Epidermal melanocyte (primary cell): ENCODE measurements around a stretch of chr12.

- RRBS: no CpG with 5 or more reads among the region's 2 CpGs
These were observed 26.1 kb downstream of the LEMD3 start for GRCh38 chr12:65195371-65195964.

- RRBS: no CpG with 5 or more reads among the region's 8 CpGs
These were observed 49.1 kb downstream of the MSRB3 start for GRCh38 chr12:65327476-65328112.

DNA sequence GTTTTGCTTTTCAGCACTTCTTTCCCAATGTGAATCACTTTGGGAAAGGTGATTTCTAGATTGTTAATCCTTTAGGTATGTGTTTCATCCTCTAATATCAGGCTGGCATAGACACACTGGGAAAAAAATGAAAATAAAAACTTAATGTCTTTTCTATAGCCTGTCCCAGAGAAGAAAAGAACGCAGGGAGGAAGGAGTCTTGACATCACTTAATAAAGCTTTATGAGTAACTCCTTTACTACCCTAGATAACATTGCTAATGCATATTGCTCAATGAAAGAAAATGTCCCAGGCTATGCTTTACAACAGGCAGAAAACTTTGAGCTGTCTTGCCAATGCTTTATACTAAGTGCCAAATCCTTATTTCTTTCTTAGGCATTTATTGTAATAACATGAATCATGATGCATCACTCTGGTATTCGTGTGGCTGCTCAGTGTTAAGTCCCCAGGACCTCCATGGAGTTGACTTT, 258.2 kb downstream of the MSRB3 start:
- RRBS: no CpG with 5 or more reads among the region's 2 CpGs

- RRBS: no CpG with 5 or more reads among the region's 19 CpGs
These were observed 651 bp downstream of the LLPH start for GRCh38 chr12:66129750-66130447.

DNA sequence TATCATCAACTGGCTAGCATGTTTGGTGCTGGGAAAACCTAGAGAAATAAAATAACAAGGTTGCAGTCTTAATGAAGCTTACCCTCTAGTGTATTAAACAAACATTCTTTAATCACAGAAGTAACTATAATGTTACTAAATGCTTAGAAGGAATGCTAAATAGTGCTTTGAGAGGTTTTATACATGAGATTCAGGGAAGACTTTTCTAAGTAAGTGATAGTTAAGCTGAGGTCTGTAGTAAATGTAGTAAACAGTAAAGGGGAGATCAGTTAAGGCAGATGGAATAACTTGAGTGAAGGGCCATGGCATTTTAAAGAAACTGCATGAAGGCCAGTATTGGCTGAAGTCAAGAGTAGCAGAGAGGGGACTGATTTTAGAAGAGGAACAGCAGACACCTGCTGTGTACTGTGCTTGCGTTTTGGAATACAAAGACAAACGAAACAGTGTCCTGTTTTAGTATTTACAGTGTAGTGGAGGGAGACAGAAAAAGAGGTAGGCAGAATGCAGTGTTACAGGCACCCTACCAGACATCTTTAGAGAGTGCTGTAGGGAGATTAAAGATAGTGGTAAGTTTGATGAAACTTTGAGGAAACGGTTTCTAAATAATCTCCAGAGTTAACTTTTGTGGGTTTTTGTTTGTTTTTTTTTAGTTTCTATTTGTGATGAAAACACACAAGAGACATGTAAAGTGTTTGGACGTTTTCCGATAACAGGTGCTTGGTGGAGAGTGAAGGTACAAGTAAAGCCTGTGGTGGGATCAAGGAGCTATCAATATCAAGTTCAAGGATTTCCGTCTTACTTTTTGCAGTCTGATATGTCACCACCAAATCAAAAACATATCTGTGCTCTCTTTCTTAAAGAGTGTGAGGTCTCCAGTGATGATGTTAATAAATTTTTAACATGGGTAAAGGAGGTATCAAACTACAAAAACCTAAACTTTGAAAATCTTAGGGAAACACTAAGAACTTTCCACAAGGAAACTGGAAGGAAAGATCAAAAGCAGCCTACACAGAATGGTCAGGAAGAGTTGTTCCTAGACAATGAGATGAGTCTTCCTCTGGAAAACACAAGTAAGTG, 2.1 kb downstream of the HELB start:
- RRBS: no CpG with 5 or more reads among the region's 6 CpGs

DNA sequence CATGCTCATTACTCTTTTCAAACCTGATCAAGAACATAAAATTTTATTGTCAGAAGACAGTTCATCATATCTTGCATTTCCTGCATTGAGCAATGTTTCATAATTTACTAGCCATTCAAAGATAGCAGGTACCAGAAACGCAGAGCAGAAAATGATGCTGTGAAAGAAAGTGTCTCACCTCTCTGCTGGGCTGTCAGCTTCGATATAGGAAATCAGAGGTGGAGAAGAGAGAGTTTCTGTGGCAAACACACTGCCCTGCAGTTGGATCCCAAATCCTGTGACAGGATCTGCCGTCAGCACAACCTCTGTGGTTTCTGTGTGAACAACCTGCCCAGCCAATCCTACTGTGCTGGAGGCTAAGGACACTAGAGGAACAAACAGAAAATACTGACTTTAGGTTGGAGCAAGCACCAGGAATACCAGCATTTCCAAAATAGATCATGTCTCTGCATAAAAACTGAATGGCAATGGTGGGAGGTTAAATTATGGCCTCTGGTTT, 142.9 kb downstream of the HELB start:
- RRBS: no CpG with 5 or more reads among the region's 3 CpGs

- RRBS: no CpG with 5 or more reads among the region's 1 CpG
These were observed 230.3 kb upstream of the GRIP1 start for GRCh38 chr12:66909223-66909613.

- RRBS: no CpG with 5 or more reads among the region's 2 CpGs
These were observed 250.7 kb upstream of the GRIP1 start for GRCh38 chr12:66929526-66930061.

- RRBS: no CpG with 5 or more reads among the region's 4 CpGs
These were observed 108 bp upstream of the CAND1 start for GRCh38 chr12:67269199-67269301.

DNA sequence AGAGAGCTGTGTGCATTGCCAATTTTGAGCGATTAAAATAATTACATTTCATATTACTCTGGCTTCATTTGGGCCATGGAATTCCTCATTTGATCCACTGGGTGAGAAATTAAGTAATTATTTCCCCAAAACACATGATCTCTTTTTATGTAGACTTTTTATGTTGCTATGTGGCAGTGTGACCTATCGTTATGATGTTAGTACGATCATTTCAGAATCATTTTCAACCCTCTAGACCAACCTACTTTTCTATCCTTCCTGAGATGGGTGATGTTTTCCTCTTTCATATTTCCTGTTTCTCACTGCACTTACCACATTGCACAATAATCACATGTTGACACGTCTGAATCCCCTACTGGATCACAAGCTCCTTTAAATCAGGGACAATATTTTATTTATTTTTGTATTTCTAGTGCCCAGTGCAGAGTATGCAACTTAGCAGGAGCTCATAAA, 69.7 kb upstream of the DYRK2 start:
- RRBS: no CpG with 5 or more reads among the region's 4 CpGs

DNA sequence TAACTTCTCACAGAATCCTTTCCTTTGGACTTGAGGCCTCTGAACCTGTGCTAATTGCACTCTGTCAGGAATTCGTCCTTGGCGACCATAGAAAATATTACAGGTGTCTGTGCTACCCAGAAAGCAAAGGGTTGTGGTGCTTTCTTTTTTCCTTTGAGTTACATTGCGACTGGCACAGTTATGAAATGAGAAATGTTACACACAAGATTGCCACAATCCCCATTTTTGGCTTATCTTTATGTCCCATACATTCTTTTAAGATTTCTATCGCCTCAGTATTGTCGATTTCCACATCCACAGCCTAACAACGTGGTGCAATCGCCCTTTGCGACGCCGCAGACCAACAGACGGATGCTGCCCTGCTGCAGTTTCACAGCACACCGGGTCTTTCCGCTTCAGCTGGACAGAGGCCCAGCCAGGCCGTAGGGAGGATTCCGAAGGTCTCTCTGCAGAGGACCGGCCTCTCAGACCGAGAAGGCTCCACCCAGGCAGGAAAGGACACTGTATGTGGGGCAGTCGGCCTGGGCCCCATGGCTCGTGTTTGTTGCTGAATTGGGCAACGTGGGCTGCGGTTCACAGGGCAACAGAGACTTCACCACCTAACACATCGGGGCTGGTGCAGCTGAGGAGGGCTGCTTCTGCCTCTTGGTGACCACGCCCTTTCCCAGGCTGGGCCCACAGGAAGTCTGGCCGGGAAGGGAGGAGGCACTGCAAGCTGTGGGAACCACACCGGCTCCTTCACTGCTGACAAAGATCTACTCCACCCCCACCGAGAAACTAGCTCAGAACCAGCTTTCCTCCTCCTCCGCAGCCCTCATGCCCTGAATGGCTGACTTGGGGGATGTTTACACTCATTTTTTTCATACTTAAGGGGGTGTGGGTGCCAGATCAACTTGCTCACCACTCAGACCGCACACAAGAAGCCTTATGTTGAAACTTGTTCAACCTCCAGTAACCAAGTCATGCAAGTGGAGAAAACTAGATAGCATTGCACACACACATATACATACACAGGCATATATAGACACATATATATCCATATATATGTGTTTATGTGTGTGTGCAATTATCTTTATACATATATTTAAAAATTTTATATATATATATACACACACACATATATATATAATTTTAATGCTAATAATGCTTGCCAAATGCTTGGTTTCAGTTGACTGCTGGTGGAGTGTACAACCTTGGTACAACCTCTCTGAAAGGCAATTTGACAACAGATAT, 33.0 kb upstream of the MDM1 start:
- RRBS: 10% methylated on average over 4 of the region's 28 CpGs

- RRBS: no CpG with 5 or more reads among the region's 5 CpGs
These were observed 74.0 kb upstream of the MDM1 start for GRCh38 chr12:68406017-68406648.

DNA sequence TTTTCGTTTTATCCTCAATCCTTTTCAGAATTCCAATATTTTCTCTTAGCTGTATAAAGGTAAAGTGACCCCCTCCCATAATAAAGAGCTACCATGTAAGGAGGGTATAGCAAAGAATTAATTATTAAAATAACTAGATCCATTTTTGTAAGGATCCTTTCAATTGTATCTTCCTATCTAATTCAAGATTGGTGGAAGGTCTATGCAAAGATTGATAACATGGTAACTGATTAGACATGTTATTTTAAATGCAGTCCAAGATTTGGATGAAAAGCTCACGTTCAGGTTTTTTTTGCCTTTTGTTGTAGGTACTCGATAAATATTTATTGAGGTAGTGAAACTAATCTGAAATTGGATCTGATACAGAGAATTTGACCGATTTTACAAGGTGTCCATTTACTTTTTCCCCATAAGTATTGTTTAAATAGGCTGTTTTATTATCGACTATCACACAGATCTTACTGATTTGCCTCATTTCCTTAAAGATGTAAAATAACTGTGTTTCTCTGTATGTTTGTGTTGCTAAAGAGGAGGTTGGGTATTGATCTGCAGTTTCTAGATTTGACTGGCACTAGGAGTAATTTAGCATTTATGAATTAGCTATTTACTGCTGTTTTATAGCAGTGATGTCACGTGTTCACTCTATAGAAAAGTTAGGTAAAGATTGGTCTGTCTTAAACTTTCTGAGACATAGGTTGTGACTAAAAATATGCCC, 3.3 kb downstream of the RAP1B start:
- RRBS: no CpG with 5 or more reads among the region's 6 CpGs

DNA sequence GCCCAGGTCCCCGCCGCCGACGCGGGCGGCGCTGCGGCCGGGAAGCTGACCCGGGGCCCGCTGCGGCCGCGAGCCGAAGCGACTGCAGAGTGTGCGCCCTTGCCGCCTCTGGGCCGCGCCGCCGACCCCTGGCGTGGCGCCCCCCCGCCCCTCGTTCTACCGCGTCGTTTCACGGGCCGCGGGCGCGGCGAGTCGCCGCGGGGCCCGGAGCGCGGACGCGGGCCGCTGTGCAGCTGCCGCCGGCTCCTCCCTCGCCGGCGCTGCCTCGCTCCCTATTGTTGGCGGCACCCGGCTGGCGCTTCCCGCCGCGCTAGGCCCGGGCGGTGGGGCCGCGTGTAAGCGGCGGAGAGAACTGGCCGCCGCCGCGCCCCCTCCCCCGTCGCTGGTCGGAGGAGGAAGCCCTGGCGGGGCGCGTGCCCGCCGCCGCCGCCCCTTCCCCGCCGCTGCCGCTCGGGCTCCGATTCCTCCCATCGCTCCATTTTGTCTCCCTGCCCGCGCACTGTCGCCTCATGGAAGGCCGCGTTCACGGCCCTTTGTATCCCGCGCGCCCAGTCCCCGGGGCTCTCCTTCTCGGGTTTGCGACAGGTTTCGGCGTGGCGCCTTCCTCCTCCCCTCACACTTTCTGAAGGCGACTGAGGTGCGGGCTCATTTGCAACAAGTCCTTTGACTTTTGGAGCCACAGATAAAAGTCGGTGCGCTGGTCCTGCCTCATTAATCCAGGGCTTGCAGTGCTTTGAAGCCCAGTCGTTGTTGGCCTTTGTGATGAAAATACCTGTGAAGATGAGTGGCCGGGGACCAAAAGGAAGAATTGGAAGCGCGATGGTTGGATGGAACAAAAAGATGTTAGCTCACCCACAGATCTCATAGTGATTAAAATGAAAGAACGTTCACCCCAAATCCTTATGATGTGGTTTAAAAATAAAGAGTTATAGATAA, 616 bp downstream of the CPSF6 start:
- RRBS: 3% methylated on average over 8 of the region's 106 CpGs

GRCh38 chr12:69515277-69515598, 45.0 kb downstream of the FRS2 start:
- RRBS: no CpG with 5 or more reads among the region's 3 CpGs

GRCh38 chr12:69778624-69779148, 40.0 kb downstream of the RAB3IP start:
- RRBS: no CpG with 5 or more reads among the region's 18 CpGs

DNA sequence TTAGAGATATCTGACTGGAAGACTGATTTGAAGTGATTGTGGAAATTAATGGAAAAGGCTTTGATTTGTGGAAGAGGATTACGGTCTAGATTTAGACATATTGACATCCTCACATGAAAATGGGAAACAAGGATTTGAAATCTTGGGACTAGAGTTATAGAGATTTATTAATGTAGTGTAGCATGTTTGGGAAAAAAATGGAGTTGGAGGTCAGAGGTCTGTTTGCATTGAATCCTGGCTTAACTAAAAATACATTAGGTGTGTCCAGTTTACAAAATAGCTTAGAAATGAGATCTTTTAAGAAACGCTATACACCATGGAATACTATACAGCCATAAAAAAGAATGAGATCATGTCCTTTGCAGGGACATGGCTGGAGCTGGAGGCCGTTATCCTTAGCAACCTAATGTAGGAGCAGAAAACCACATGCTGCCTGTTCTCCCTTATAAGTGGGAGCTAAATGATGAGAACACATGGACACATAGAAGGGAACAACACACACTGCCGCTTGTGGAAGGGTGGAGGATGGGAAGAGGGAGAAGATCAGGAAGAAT, 14.2 kb upstream of the MYRFL start:
- RRBS: no CpG with 5 or more reads among the region's 4 CpGs

DNA sequence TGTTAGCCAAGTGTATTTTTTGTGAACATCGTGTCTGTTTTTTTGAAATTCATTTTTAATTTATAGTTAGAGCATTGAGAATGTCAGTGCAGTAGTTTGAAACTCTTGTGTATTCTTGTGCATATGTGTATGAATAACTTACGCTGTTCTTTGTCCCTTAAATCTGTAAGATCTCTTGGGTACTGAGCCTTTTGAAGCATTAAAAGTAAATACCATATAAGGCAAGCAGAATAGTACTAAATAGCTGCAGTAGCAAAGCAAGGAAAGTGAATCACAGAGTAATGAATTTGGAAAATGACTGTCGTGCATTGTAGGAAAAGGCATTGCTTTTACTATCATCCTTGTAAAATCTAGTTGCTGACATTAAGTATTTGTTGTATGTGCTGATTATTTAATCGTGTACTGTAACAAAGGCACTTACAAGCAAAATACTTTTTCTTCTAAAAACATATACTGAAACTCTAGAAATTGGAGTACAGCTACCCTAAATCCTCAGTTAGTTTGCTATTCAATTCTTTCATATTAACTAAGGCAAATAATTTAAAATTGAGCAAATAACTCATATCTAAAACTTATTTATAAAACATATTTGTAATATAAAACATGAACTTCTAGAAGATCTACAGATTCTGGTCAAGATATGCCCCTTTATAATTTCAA, 12.2 kb downstream of the CNOT2 start:
- RRBS: no CpG with 5 or more reads among the region's 4 CpGs

- RRBS: no CpG with 5 or more reads among the region's 14 CpGs
These were observed 82.4 kb upstream of the PTPRB start for GRCh38 chr12:70719646-70720027.